Occipital lobe (tissue), 2 donors: Measurements from ENCODE around the gene FBXL17.

- RAMPAGE, long total RNA: no peak
Measured at GRCh38 chr5:102755898-102756693, 991 bp downstream of the PAM start.

DNA sequence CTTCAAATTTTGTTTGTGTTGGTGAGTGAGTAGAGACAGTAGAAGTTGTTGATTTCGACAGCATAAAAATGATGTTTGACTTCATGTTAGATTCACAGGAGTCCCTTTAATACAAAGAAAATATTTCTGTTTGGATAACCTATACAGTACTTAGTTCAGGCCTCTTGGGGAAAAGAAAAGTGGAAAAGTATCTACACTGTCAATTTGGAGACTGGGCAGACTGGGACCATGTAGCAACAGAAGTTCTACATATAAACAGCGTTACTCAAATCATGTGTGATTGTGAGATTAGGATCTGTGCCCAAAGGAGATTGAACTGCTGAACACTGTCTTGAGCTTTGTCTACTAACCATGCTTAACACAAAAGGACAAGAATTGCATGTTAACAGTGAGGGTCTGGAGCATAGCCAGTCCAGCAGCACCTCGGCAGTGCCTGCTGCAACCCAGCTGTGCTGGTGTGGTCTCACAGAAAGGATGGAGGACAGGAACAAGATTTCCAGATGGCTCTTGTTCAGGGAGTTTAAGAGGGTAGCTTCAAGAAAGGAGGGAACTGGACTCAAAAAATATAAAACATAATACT is 5.7 kb downstream of the PAM start:
- RAMPAGE, long total RNA: no peak

GRCh38 chr5:102922024-102922494 is 167.0 kb downstream of the PAM start:
- RAMPAGE, long total RNA: no peak

DNA sequence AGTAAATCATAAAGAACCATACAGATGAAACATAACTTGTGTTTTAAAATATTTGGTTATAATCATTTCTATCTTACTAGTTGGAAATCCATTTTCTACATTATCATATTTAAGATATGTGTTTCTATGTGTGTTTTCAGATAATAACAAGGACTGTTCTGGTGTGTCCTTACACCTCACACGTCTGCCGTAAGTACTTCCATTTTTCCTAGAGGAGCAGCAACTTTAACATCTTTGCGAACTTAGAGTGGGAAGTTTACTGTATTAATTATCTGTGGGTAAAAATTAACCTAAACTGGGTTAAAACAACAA is 173.3 kb downstream of the GIN1 start:
- RAMPAGE, long total RNA: no peak

- RAMPAGE, long total RNA: no peak
Measured at GRCh38 chr5:103006788-103007123, 113.2 kb downstream of the GIN1 start.

DNA sequence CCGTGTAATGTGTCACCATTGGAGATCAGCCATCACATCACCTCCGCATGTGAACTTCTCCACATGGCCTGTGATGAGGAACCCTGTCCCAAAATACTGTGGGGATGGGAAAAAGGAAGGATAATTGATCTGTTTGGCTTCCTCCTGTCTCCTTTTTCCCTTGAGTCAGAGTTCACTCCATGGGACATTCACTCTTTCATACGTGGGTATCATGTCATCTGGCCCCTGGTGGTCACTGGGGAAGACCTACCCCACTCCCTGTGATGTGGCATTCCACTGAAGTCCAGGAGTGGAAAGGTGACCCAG is 149.1 kb downstream of the NUDT12 start:
- RAMPAGE, long total RNA: no peak

GRCh38 chr5:105138879-105139078 is 1576.2 kb upstream of the NUDT12 start:
- RAMPAGE, long total RNA: no peak

DNA sequence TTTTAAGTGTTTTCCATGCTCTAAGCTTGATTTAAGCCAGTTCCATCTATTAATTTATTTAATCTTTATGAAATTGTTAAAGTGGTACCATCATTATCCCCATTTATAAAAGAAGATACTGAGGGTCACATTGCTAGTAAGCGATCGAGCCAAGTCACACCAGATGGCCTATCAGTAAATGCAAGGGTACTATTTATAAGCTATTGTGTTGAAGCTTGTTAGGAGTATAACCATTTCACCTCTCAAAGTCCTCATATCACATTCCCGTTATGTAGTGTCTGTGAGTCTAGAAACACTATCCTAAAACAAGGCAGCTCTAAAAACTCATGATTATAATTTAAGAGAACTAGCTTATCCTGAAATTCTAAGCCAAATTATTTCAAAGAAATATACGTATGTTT is 1161.9 kb downstream of the EFNA5 start:
- RAMPAGE, long total RNA: no peak

DNA sequence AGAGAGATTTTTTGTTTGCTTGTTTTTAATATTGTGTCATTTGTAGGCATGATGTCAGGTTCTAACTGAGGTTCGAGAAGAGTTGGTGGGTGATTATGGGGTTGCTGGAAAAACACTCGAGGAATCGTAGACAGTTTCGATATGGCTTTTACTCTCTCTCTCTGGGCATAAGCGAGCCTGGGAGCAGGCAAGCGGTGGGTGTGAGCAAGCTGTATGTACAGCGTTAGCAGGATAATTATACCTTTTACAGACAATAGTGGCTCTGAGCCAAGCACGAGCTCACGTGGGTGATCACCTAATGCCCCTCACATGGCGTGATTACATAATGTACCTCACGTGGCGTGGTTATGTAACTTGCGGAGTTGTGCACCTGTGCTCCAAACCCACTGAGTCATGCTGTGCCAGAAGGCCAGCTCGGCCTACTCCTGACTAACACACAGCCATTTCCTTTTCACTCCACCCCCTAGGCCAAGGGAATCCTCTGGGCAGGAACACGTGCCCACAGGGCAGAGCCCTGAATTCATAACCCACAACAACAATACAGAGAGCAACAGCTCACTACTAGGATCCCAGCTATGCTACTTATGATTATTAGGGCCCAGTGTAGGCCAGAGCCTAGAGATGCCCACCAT is 797.2 kb downstream of the EFNA5 start:
- RAMPAGE, long total RNA: no peak

DNA sequence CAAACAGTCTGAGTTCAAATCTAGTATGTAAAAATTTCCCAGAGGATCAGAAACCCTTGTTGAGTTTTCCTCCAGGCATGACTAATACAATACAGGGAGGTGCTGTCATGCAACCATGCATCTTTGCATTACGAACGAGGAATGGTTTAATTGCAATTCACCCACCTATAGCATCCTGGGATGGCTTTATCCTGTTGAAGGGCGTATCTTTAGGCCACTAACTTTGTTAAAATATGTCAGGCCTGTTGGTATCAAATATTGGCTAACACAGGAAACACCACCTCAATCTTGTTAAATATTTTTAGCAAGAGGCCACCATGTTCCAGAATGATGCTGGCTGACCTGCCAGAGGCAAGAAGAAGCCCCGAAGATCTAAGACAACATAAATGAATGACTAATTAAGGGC is 196.3 kb downstream of the EFNA5 start:
- RAMPAGE, long total RNA: no peak

DNA sequence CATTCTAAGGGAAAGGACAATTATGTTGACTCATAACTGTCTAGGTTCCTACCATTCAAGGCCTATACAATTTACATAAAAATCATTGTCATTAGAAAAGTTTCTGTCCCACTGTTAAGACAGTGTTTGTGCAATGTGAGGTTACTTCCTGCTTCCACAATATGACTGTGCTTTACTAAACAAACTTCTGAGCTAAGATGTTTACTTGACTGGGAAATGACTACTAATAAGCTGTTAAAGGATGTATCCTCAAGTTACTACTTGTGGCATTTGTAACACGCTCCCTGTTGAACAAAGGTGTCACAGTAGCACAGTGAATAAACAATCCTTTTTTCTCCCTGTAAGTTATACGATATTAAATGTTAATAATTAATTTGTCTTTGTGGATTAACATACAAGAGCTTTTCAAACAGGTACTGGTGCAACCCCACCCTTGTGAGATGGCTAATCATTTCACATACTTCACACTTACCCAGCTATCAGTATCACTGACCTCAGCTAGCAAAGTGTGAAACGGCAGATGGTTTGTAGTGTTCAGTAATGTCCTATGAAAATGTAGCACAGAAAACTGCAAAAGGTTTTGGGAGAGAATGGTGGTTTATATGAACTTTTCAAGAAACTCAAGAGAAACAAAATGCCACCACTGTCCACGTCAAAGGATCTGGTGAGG is 195.8 kb downstream of the EFNA5 start:
- RAMPAGE, long total RNA: no peak

- RAMPAGE, long total RNA: no peak
Measured at GRCh38 chr5:107476748-107477276, 193.9 kb downstream of the EFNA5 start.

GRCh38 chr5:107572936-107573280 is 97.8 kb downstream of the EFNA5 start:
- RAMPAGE, long total RNA: no peak

- RAMPAGE, long total RNA: no peak
Measured at GRCh38 chr5:107670042-107670725, 553 bp downstream of the EFNA5 start.

GRCh38 chr5:107672872-107673336 is 2.2 kb upstream of the EFNA5 start:
- RAMPAGE, long total RNA: no peak

DNA sequence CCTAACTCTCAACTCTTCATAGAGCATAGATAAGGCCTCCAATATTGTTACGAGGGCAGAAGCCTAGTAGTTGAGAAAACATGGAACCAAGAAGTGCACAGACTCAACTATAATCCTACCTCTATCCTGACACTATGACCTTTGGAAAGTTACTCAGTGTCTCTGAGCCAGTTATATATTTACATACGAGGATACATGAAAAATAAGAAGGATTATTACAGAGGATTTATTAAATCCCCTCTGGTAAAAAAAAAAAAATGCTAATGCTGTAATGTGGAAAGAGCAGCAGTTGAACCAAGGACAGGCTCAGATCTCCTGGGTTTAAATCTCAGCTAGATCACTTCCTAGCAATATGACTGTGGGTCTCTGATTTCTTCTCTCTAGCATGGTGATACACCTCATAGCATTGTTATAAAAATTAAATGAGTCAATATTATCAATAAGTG is 299.9 kb downstream of the FBXL17 start:
- RAMPAGE, long total RNA: no peak

DNA sequence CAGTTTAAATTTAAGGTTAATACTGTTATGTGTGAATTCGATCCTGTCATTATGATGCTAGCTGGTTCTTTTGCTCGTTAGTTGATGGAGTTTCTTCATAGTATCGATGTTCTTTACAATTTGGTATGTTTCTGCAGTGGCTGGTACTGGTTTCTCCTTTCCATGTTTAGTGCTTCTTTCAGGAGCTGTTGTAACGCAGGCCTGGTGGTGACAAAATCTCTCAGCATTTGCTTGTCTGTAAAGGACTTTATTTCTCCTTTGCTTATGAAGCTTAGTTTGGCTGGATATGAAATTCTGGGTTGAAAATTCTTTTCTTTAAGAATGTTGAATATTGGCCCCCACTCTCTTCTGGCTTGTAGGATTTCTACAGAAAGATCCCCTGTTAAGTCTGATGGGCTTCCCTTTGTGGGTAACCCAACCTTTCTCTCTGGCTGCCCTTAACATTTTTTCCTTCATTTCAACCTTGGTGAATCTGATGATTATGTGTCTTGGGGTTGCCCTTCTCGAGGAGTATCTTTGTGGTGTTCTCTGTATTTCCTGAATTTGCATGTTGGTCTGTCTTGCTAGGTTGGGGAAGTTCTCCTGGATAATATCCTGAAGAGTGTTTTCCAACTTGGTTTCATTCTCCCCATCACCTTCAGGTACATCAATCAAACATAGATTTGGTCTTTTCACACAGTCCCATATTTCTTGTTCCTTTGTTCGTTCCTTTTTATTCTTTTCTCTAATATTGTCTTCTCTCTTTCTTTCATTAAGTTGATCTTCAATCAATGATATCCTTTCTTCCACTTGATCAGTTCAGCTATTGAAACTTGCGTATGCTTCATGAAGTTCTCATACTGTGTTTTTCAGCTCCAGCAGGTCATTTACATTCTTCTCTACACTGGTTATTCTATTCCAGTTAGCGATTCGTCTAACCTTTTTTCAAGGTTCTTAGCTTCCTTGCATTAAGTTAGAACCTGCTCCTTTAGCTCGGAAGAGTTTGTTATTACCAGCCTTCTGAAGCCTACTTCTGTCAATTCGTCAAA is 170.3 kb downstream of the FBXL17 start:
- RAMPAGE, long total RNA: no peak

- RAMPAGE, long total RNA: no peak
Measured at GRCh38 chr5:108381977-108382726, at the start of gene FBXL17. FBXL17 (minus strand) TSS chr5:108382098.

DNA sequence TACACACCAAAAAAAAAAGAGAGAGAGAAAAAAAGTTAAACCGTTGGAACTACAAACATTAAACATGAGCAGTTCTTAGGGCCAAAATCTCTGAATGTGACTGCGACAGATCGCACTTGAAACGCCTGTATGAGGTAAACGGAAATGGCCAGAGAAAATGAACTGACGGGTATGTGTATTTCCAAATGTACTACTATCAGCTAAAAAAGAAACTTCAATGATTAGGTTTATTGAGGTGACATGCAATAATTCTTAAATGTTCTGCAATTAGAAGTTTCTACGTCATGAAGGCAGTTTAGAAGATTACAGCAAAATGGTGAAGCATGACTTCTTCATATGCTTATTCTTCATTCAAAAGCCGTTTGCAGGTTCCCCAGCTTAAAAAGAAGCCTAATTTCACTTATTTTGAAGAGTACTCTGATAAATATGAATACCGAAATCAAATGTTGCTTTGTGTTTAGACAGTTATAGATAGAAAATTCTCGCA is 18.8 kb upstream of the FER start:
- RAMPAGE, long total RNA: no peak

DNA sequence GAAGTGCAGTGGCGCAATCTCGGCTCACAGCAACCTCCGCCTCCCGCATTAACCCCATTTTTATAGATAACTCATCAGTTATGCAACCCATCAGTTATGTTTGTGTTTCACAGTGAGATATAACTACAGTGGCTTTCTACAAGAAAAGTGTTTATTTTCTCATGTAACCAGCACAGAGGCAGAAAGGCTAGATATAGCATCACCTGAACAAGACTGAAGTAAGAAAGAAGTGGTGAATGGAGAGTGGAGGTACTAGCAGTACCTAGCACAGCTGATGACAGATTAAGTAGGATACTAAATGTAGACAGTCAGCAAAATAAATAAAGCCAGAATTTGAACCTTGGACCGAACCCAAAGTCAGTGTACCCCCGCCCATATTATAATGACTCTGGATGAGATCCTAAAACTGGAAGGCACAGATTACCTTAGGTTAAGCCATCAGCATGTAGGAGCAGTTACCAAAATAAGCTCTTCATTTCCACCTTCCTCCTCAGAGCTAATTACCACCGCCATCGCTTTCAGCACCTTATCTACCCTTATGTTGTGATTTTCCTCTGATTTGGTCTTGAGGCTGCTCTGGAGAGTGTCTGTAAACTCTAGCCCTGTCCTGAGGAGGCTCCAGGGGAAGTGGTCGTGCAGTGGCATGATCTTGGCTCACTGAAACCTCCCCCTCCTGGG is 91.0 kb downstream of the PJA2 start:
- RAMPAGE, long total RNA: no peak